Rectum (tissue), 1 donor: ENCODE results near the genes HSD11B2 and CENPT.

- PRO-cap = bidirectional peak, plus-strand start at chr16:67165550, minus-strand start at chr16:67165488; unidirectional peak, plus-strand start at chr16:67165550
Observed at GRCh38 chr16:67165282-67166088, 940 bp downstream of the HSF4 start.

DNA sequence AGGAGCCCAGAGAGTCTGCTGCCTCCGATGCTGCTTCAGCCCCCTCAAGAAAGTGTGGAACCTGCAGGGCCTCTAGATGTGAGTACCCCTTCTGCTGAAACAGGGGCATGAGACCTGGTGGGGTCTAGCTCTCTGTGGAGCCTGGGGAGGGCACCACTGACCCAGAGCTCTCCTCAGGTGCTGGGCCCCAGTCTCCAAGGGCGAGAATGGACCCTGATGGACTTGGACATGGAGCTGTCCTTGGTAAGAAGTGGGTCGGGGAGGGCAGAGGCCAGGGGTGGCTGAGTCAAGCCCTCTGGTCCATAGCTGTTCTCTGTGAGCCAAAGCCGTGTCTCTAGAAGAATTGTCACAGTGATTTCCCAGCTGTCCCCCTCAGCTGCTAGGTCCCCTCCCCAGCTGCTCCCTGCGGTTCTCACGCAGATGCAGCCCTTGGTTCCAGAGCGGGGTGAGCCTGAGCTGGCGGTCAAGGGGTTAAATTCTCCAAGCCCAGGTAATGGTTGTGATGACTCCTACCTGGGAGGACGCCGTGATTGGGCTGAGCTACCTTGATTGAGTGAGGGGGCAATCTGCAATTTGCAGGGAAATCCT, 4.4 kb downstream of the HSF4 start:
- PRO-cap = no peak

DNA sequence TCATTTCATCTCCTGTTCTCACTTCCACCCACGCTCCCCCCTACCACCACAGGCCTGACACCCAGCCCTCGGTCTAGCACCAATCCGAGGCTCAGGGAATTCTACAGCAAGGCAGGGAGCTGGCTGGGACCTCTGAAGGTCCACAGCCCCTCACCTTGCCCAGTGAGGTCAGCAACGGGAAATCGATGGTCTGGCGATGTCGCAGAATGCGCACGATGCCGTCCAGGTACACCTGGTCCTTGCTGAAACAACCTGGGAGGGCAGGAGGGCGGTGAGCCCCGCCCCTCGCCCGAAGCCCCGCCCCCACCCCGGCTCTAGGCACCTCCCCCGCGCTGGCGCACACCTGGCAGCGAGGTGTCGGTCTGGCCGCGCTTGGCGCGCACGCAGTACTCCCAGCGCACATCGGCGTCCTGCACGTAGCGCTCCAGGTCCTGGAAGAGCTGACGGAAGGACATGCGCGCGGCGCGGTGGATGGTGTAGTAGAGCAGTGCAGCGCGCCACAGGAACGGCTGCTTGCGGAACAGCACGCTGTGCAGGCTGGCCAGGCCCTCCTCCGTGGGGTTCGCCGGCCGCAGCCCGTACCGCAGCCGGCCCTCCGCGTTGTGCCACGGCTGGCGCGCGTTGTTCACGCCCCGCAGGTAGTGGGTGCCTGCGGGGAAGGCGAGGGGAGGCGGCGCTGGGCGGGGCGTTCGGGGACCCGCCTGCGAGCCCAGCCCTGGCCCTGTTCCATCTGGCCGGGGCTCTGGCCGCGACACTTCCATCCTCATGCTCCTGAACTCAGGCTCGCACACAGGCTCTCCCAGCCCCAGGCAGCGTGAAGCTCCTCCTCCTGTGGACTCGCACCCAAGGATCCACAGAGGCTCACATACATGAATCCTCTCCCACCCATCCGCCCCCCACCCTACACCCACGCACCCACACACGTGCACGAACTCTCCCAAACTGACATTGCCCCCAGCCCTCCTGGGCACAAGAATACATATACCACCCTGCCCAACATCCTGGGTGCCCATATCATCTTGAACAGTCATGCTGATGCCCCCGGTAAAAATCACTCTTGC, 5.6 kb downstream of the MATCAP1 start:
- PRO-cap = bidirectional peak, plus-strand start at position 349 of the sequence, minus-strand start at position 234 of the sequence; bidirectional peak, plus-strand start at position 754 of the sequence, minus-strand start at position 640 of the sequence

DNA sequence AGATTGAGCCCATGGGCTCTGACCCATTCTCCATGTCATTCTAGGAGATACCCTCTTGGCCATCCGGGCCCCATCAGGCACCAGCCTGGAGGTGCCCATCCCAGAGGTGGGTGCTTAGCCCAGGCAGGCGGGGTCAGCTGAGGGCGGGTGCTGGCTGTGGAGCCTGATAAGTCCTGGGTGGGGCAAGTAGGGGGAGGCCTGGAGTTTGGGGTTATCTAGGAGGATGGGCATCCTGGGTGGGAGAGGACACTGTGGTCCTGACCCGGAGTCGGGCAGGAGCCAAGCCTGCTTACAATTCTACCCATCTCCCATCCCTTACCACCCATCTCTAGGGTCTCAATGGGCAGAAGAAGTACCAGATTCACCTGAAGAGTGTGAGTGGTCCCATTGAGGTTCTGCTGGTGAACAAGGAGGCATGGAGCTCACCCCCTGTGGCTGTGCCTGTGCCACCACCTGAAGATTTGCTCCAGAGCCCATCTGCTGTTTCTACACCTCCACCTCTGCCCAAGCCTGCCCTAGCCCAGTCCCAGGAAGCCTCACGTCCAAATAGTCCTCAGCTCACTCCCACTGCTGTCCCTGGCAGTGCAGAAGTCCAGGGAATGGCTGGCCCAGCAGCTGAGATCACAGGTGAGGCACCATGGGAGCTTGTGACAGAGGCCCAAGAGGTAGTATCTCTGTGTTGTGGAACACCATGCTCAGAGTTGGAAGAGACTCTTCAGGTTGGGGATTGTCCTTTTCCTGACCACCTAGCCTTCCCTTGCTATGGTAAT, 2.6 kb downstream of the E2F4 start:
- PRO-cap = no peak

DNA sequence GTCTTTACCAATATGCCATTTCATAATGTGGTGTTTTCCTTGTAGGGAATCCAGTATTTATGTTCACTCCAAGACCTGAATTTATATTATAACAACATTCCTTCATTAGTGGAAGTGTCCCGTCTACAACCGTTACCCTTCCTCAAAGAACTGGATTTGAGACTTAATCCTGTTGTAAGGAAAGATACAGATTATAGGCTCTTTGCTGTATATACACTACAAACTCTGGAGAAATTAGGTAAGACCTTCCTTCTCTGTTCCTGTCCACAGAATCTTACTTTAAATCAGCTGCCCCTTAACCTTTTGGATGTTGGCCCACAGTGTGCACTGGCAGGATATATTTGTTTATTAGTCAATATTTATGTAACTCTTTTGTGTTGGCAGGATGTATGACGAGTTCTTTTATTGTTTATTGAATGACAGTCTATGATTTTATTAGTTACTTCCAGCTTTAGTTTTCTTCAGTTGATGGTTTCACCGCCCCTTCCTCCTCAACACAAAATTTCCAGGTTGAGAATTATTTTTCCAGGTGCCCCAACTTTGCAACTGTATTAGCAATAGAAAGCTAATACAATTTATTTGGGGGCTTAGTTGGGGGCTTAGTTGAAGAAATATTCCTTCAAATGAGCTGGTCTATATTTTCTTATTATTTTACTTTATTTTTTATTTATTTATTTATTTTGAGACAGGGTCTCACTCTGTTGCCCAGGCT, 19.8 kb downstream of the LRRC36 start:
- PRO-cap = unidirectional peak, plus-strand start at position 454 of the sequence

GRCh38 chr16:67370631-67371100, 22.6 kb downstream of the TPPP3 start:
- PRO-cap = bidirectional peak, plus-strand start at chr16:67370902, minus-strand start at chr16:67370786

- PRO-cap = bidirectional peak, plus-strand start at chr16:67431326, minus-strand start at chr16:67430937
Observed at GRCh38 chr16:67430705-67431046, 245 bp upstream of the HSD11B2 start.

DNA sequence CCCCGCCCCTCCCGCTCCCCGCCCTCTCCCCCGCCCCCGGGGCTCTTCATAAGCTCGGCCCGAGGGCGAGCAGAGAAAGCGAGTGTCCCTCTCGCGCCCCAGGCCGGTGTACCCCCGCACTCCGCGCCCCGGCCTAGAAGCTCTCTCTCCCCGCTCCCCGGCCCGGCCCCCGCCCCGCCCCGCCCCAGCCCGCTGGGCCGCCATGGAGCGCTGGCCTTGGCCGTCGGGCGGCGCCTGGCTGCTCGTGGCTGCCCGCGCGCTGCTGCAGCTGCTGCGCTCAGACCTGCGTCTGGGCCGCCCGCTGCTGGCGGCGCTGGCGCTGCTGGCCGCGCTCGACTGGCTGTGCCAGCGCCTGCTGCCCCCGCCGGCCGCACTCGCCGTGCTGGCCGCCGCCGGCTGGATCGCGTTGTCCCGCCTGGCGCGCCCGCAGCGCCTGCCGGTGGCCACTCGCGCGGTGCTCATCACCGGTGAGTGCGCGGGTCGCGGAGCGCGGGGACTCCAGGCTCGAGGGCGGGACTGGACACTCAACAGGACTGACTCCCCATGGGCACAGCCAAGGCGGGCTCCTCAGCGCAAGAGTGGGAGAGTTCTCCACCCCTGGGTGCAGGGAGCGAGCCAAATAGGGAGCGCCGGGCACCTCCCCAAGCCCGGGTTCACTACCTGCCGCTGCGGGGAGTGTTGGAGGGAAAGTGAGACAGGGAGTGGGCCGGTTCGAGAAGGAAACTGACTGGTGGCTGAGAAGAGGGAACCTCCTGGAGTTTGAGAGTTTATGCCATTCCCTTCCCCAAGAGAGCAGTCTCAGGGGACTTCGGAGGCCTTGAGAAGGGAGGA, at the start of gene HSD11B2:
HSD11B2 (plus strand) TSS at position 75 of the 831 bp plus-strand sequence.
- PRO-cap = bidirectional peak, plus-strand start at position 280 of the sequence, minus-strand start outside the sequence; bidirectional peak, plus-strand start at position 504 of the sequence, minus-strand start at position 518 of the sequence; bidirectional peak, plus-strand start at position 687 of the sequence, minus-strand start at position 580 of the sequence

DNA sequence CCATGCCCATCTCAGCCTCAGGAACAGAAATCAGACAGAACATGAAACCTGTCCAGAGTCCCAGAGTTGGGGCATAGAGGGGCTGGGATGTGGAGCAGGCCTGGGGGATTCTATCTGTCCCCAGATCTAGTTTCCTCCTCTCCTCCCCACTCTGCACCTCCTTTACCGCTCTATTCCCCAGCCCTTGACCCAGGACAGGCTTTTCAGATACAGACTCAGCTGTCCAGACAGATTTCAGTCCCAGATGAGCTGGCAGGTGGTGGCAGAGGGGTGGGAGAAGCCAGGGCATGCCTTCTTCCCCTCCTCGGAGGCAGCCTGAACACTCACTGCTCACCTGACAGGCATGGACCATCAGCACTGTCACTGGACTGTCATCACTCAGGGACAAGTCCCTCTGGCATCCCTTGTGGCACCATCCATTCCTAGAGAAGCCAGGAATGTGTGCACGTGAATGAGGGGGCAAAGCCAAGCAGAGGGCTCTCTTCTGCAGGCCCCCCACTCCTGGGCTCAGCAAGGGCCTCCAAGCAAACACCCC, 23.7 kb downstream of the ATP6V0D1 start:
- PRO-cap = bidirectional peak, plus-strand start at position 425 of the sequence, minus-strand start at position 310 of the sequence

GRCh38 chr16:67483765-67484166, 419 bp upstream of the AGRP start:
- PRO-cap = no peak

DNA sequence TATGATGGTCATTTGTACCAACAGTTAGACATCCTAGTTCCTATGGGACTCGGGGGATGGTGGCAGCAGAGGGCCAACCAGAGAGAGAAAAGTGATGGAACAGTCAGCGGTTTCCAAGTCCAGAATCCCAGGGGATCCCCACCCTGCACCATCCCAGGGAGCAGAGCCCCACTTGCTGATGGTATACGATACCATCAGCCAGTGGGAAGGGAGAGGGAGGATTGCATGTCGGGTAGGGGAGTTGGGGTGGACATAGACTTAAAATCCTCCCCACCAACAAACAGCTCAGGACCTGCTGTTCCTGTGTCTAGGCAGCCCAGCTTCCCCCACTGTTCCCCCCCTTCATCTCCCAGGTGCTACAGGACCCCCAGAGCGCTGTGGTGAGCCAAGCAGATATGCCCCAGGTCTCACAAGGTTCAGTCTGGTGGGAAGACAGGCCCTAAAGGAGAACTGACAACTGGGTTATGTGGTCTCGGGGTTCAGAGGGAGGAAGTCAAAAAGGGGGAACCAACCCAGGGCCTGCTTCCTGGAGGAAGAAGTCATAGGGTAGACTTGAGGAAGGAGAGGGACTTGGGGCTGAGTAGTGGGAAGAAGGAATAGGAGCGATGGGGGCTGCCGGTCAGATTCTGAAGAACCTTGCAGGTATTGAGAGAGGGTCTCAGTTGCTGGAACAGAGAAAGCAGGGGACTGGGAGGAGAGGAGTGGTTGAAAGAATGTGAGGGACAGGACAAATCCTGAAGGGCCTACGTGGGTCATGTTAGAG, 2.5 kb downstream of the RIPOR1 start:
- PRO-cap = bidirectional peak, plus-strand start at position 583 of the sequence, minus-strand start at position 441 of the sequence

DNA sequence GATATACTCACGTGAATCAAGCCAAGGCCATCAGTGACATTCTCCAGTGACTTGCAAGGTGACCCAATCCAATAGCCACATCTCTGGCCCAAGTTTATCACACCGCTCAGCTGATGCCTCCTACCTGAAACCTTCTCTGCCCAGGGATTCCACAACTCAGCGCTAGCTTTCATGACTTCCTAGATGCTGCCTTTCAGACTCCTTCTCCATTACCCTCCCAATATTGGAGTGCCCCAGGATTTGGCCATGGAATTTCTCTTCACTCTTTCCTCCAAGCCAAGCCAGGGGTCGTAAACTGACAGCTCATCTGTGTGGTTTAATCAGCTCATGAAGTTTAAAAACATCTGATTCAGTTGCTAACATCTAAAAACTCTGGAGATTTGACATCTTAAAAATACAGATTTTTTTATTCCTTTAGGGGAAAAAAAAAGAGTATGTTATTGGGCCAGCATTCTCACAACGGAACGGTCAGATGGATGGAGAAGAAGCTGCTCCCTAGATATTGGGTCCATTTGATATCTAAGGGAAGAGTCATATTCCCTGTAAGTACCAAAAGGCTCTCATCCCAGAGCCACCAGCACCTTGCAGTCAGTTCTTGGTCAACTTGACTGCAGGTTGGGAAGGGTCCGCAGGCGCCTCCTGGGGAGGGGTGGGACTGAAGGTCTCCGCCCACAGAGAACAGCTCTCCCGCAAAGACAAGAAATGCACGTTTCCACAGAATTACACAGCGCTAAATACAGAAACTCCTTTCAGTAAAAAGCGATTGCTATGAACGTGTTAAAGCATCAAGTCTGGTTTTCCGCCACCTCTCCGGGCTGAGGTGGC, 1.1 kb upstream of the CTCF start:
- PRO-cap = no peak

- PRO-cap = no peak
Observed at GRCh38 chr16:67654300-67655035, 5.6 kb downstream of the ACD start.

GRCh38 chr16:67667625-67668378, 1.2 kb downstream of the C16orf86 start:
- PRO-cap = unidirectional peak, minus-strand start at chr16:67667911; unidirectional peak, minus-strand start at chr16:67667999

DNA sequence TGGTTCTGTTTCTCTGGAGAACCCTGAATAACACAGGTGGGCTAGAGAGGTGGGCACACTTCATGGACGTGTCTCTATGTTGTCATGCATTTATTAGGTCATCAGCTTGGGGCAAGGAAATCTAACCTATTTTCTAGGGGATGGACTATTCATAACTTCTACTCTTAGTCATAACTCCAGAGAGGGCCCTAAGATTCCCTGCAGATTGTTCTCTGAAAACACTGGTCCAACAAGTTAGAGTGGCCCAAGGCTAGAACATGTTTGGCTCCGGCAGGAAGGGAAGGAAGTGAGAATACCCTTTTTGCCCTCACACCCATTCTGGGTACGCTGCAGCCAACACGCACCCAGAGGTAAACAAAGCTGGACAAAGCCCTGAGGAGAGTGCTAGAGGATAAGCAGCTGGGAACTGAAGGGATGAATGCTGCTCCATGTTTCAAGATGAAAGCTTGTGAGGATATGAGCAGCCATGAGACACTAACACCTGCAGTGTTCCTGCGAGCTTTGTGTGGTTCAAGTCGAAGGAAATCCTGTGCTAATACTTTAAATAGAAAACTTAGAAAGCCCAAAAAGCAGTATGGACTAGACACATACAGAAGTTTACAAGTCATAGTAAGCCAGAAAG, 10.0 kb downstream of the C16orf86 start:
- PRO-cap = no peak

- PRO-cap = no peak
Observed at GRCh38 chr16:67684723-67685384, 18.2 kb downstream of the C16orf86 start.

- PRO-cap = no peak
Observed at GRCh38 chr16:67718052-67718925, 827 bp downstream of the GFOD2 start.

- PRO-cap = no peak
Observed at GRCh38 chr16:67800114-67800767, 6.1 kb downstream of the RANBP10 start.

GRCh38 chr16:67847071-67848188, at the start of gene CENPT:
Gene CENPT (minus strand): TSS chr16:67847693.
- PRO-cap = bidirectional peak, plus-strand start at chr16:67847778, minus-strand start at chr16:67847693

DNA sequence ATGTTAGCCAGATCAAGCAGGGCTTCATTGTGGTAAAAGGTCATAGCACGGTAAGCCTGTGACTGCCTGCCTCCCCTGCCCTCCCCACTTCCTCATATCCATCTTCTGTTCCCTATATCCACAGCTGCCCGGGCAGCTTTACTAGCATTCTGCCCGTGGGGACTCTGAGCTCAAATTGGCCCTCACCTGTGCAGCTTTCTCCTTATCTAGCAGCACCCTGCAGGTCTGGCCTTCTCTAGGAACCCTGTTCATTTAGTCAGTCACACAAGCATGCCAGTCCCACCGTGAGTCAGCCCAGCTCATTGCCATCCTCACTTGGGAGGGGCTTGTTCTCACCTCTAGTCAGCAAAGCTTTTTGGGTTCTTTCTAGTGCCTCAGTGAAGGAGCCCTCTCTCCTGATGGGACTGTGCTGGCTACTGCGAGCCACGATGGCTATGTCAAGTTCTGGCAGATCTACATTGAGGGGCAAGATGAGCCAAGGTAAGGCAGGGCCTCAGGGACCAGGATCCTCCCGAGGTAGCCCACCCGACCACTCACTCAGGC, 5.0 kb downstream of the EDC4 start:
- PRO-cap = no peak